AG09309 (cell line): ENCODE data around the gene C2orf73.

GRCh38 chr2:47174503-47174784, 1.9 kb downstream of the CALM2 start:
- RRBS, result no CpG with 5 or more reads among the region's 4 CpGs

DNA sequence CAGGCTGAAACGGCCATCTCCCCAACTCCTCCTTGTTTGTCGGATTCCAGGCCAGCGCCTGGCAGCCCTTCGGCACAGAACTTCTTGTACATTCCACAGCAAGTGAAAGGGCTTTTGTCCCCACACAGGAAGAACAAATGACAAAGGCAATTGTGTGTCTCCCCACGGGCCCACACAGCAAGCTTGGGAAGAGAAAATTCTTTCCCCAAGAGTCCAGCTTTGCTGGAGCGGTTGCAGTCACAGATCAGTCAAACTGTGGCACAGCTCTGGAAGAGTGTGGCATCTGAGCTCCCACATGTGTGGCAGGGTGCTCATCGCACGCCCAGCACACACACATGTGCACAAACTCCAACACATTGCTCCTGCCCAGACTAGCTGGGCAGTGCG, 58.0 kb upstream of the EPCAM start:
- RRBS, result no CpG with 5 or more reads among the region's 9 CpGs

- RRBS, result no CpG with 5 or more reads among the region's 15 CpGs
Measured at GRCh38 chr2:47334819-47335727, 34.0 kb upstream of the EPCAM start.

GRCh38 chr2:47403769-47404208, 833 bp downstream of the MSH2 start:
- RRBS, result no CpG with 5 or more reads among the region's 15 CpGs

GRCh38 chr2:47798499-47799007, 15.6 kb downstream of the MSH6 start:
- RRBS, result no CpG with 5 or more reads among the region's 8 CpGs

DNA sequence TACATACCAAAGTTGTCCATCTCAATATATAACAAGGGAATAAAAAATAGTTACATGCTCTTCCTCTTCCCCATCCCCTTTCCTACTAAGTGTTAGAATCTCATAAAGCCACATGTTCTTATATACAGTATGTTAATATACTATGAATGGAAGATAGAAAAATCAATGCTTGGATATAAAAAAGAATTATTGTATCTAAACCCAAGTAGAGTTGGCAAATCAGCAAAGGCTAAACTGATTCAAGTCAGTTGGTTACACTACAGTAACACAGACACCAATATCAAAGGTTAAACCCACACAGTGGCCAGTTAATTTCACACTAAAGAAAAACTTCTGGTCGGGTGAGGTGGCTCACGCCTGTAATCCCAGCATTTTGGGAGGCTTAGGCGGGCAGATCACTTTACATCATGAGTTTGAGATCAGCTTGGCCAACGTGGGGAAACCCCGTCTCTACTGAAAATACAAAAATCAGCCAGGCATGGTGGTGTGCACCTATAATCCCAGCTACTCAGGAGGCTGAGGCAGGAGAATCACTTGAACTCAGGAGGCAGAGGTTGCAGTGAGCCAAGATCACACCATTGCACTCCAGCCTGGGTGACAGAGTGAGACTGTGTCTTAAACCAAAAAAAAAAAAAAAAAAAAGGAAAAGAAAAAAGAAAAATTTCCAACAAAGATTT, 9.1 kb downstream of the FBXO11 start:
- RRBS, result no CpG with 5 or more reads among the region's 5 CpGs

DNA sequence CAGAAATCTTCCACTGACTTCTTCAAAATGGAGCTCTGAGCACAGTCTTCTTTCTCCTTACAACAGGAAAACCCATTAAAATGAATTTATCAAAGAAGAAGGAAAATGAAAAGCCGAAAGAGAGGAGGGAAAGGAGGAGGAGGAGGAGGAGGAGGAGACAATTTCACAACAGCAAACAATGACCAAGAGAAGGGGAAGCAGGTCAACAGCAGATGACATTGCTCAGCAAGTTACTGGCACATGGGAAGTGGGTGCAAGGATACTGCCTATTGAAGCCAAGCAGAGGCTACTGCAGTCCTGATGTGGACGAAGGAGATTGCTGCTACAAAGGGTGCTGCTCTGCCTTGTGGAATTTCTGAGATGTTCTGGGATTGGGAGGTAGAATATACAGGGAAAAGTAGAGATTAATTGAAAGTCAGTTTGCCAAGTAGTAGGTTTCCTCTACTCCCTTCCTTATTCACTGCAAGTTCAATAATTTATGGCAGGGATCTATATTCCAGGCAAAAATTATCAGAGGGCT, 139.9 kb upstream of the FOXN2 start:
- RRBS, result no CpG with 5 or more reads among the region's 2 CpGs

DNA sequence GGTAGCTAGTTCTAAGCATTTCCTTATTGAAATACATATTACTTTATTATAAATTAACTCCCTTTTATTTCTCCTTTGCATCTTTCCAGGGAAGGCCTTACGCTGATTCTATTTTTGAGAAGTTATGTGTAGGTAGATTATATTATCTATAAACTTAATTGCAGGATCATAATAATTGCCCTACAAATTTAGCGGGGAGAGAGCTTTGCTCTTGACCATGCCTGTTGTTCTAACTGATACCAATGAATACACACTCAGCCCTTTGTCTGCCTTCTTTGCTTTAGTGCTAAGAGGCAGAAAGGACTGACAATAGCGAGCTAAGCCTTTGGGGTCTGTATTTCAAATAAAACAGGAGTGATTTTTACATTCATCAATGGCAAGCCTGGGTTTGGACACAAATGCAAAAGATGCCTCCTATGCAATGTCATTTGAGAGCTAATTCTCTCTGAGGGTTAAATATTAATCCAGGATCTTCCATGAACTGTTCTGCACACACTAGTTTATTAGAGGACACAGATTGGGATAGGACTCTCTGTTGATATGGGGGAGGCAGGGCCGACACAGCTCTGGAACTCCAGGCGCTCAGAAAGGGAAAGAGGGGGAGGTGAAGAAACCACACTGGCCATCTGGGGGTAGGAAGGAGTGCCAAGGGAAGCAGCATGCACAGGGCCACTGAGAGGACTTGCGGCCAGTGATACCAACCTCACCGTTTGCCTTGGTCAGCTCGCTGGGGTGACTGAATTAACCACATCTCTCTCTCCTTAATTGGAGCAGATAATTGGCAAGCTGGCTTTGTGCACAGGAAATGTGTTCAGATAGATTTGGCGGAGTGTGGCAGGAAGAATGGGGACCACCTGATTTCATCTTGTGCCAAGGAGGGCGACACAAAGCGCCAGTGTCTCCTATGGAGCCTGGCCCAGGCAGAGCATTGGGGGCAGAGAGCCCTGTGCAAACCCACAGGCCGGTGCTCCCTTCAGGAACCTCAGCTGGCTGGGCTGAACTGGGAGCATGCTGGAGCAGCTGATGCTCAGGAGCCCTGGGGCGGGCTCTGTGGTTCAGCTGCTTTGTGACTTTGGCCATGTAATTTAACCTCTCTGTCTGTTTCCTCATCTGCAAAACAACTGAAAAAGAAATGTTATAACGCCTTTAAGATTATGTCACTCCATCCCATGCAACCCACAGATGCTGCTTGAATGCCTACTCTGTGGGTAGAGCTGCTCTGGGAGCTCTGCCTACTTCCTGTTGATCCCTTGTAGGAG, 25.6 kb upstream of the PPP1R21 start:
- RRBS, result no CpG with 5 or more reads among the region's 14 CpGs

DNA sequence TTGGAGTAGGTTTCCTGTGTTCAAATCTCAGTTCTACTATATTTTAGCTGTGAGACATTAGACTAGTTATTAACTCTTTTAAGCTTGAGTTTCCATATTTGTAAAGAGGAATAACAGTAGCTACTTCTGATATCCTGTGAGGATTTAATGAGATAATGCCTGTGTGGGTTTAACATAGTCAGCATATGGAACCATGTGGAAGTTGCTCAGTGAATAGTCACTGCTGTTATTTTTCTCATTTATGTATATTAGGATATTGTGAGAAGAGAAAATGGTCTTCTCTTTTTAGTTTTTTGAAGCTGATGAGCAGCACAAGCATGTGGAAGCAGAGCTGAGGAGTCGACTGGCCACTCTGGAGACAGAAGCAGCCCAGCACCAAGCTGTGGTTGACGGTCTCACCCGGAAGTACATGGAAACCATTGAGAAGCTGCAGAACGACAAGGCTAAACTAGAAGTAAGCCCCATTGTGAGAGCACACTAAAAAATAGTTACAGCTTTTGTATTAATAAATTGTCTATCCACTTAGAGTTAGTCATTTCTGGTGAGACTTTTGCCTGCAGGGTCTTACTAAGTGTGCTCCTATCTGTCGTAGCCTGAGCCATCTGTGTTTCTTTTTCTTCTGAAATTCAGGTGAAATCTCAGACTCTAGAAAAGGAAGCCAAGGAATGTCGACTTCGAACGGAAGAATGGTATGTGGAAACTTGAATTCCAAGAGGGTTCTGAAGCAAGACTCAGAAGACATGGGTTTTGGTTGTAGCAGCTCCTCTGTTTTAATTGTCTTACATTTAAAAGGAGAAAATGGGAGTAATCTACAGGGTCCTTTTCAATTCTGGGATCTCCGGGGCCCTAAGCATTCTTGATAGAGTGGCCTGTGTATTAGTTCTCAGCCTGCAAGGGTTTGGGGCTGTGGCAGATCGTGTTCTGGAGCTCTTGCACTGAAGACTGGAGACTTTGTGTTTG, 19.2 kb downstream of the PPP1R21 start:
- RRBS, result no CpG with 5 or more reads among the region's 10 CpGs

DNA sequence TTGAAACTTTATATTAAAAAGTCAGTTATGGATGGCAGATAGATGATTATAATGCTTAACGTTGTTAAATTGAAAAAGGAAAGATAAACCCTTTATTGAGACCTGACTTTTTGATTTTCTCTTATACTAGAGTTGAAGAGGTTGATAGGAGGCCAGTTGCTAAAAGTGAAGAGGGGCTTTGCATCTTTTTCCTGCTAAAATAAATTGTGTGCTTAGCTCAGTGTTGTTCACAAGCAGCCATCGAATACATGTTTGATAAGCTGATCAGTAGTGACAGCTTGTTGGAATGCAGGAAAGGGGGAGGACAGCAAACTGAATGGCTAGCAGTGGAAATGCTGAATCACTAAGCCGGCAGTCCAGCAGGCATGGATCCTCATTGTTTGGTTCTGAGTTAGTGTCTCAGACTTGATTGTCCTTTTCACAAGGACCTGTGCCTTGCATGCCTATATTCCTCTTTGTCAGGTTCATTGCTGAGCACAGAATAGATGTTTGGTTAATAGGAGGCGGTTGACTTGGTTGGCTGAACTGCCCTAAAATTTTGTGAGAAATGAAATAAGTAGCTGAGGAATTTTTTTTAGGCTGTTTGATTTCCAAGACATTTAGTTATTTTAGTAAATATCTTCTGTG, 21.6 kb upstream of the STON1 start:
- RRBS, result no CpG with 5 or more reads among the region's 4 CpGs

GRCh38 chr2:51648961-51649246, 617.0 kb upstream of the NRXN1 start:
- RRBS, result no CpG with 5 or more reads among the region's 3 CpGs

GRCh38 chr2:51779677-51780245, 747.8 kb upstream of the NRXN1 start:
- RRBS, result no CpG with 5 or more reads among the region's 10 CpGs

GRCh38 chr2:54020865-54021366, 50.0 kb downstream of the ACYP2 start:
- RRBS, result no CpG with 5 or more reads among the region's 7 CpGs

GRCh38 chr2:54039884-54040934, 69.3 kb downstream of the ACYP2 start:
- RRBS, result no CpG with 5 or more reads among the region's 2 CpGs

- RRBS, result no CpG with 5 or more reads among the region's 34 CpGs
Measured at GRCh38 chr2:54330701-54331330, at the start of gene C2orf73. Gene C2orf73, plus strand, starts transcription at chr2:54330884.

- RRBS, result no CpG with 5 or more reads among the region's 1 CpG
Measured at GRCh38 chr2:54432261-54432668, 23.9 kb upstream of the SPTBN1 start.

- RRBS, result no CpG with 5 or more reads among the region's 12 CpGs
Measured at GRCh38 chr2:54526130-54526844, 70.2 kb downstream of the SPTBN1 start.

- RRBS, result no CpG with 5 or more reads among the region's 2 CpGs
Measured at GRCh38 chr2:54550623-54550953, 94.5 kb downstream of the SPTBN1 start.

GRCh38 chr2:54637585-54638026, 85.9 kb upstream of the EML6 start:
- RRBS, result no CpG with 5 or more reads among the region's 3 CpGs